Metastatic Lung Carcinoma in the Adrenal Gland (tissue), 1 donor: ENCODE measurements around a stretch of chr1.

DNA sequence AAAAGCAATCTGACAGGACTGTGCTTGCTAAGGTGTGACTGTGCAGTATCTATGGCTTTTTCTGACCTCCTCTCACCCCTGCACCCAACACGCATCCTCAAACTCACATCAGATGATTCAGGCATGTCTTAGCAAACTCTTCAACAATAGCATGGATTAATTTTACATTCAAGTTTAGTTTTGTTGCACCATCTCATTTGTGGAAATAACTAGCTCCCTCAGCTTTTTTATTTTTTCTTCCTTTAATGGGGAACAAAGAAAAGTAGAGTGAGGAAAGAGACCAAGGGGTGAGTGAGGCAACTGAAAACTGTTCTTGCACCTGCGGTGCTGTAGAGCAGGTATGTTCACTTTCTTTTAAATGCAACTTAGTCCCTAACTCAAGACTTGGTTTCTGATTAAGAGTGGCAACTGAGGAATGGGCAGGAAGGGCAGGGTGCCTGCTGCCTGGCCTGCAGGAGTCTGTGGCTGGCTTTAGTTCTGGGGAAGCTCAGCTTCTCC is 71.3 kb upstream of the LRRC8B start:
- PRO-cap, result no peak

DNA sequence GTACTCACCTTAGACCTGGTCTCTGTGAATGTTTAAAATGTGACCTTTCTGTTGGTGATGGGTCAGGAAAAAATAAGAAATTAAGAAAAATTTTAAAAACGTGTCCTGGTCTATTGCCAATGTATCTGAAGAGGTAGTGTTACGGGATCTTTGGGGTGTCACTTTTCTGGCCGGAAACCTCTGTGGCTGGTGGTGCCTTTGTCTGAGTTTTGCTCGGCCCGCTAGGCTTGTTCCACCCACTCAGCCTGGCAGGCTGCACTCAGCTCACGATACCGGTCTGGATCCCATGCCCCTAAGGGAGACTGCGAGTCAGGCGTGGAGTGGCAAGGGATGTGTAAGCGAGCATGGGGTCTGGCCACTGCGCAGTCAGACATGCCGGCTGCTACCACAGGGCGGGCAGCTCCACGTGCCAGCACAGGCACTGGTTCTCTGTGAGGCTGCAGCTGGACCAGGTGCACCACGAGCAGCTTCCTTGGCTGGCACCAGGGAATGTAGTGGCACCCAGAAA is 24.0 kb upstream of the LRRC8C start:
- PRO-cap, result no peak

GRCh38 chr1:89611763-89612193 is 21.1 kb upstream of the LRRC8C start:
- PRO-cap, result no peak

DNA sequence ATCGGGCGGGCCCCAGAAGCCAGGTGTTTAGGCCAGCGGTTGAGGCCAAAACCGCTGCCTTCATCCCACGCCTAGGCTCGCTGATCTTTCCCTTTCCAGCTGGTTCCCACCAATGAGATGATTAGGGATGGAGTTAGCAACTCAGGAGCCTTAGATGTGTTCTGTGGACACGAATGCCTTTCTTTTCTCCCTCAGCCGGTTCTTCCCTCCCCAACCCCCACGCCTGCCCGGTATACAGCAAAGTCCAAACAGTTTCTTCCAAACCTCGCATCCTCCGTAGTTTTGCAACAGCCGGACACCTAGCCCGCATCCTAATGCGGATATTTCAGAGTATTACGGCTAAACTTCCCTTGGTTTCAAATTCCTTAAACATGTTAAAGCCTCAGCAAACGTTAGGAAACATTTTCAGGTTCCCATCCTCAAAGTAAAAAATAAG is 968 bp downstream of the LRRC8C start:
- PRO-cap, result no peak

GRCh38 chr1:89657713-89658440 is 25.0 kb downstream of the LRRC8C start:
- PRO-cap, result no peak

DNA sequence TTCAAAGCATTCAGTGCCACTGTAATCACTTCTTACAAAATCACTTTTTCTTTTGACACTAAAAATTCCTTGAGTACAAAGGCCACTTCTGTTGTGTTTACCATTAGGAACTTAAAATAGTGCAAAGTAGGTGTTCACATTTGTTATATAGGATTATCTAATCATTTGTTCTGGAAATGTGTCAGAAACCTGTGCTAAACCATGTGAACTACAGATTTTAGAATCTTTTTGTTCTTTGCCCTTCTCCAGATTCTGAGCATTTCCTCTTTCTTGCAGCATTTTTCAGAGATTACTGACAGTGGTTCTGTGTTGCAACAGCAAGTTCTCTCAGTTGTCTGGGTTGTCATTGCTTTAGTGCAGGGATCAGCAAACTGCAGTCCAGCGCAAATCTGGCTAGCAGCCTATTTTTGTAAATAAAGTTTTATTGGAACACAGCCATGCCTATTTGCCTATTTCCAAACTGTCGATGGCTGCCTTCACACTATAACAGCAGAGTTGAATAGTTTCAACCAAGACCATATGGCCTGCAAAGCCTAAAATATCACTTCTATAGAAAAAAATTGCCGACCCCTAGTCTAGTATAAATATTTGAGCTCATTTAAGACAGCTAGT is 66.4 kb upstream of the LRRC8D start:
- PRO-cap, result no peak

- PRO-cap, result unidirectional peak, minus-strand start at chr1:89822276
These were observed 1.3 kb downstream of the LRRC8D start for GRCh38 chr1:89822170-89822490.

DNA sequence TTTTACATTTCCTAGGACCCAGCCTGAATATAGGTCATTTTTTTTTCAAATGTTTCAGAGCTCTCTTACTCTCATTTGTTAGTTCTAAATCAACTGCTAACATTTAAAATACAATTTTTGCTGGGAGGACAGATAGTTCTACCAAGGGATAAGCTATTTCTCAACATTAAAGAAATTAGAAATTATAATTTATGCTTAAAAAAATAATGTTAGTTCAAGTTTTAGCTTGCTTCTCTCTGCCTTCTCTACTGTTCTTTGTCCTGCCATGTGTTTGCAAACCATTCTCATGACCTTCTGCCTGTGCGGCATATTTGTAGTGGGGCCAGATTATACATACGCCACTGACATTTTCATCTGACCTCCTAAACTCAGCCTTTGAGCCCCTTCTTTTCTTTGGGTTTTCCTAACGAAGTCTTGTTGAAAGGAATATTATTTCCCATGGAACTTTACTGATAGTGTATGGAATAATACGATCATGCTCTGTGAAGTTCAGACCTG is 15.4 kb downstream of the LRRC8D start:
- PRO-cap, result no peak

DNA sequence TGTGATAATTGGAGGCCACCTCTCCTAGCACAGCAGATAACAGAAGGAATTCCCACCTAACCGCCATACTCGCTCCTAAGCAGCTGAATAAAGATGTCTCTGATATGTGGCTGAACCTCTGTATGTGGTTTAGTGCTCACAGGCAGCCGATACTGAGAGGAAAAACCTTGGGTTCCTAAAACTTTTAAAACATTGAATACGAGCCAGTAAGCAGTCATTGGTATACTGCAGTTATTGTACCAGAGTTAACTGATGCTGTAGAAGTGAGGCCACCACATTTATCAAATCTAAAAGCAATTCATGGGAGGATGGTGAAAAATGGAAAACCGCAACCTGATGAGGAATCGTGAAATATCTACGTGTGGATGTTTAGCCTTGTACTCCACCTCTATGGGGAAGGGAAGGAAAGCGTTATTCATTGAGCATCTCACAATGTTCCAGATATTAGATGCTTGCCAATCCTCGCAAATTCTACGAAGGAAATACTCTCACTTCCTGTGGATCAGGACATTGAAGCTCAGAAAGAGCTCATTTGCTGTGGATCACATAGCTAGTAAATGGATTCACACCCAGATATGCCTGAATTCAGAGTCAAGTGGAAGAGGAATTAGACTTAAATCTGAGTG is 77.2 kb downstream of the LRRC8D start:
- PRO-cap, result no peak

GRCh38 chr1:89957007-89957682 is 37.8 kb upstream of the ZNF326 start:
- PRO-cap, result no peak

DNA sequence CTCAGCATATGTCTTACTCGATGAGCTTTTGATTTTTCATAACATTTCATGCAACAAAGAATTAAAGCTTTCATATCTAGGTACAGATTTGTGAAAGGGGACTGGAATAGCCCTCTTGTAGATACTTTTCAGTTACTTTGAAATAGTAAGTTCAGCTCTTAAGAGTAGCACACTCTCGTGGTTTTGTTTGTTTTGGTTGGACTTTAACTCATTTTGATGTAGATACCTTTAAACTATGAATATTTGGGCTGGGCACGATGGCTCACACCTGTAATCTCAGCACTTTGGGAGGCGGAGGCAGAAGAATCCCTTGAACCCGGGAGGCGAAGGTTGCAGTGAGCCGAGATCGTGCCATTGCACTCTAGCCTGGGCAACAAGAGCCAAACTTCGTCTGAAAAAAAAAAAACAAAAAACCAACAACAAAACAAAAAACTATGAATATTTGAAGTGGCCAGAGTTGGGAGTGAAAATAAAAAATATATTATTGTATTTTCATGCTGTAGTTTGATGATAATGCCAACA is 1.5 kb downstream of the ZNF326 start:
- PRO-cap, result no peak

- PRO-cap, result no peak
These were observed 109.9 kb downstream of the BARHL2 start for GRCh38 chr1:90607211-90607627.

DNA sequence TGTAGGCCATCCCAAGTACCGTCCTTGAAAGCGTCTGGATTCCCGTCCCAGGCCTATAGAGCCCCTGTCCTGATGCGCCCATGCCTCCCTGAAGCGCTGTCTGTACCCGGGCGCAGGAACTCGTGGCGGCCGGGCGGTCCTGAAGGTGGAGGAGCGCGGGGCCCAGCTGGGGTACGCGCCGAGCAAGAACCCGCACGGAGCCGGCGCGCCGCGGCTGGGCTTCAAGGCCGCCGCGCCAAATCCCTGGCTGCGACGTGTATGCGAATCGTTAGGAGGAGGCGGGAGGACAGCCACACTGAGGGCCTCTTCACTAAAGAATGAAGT is 10.7 kb downstream of the BARHL2 start:
- PRO-cap, result no peak

GRCh38 chr1:90748876-90749335 is 31.8 kb upstream of the BARHL2 start:
- PRO-cap, result no peak

DNA sequence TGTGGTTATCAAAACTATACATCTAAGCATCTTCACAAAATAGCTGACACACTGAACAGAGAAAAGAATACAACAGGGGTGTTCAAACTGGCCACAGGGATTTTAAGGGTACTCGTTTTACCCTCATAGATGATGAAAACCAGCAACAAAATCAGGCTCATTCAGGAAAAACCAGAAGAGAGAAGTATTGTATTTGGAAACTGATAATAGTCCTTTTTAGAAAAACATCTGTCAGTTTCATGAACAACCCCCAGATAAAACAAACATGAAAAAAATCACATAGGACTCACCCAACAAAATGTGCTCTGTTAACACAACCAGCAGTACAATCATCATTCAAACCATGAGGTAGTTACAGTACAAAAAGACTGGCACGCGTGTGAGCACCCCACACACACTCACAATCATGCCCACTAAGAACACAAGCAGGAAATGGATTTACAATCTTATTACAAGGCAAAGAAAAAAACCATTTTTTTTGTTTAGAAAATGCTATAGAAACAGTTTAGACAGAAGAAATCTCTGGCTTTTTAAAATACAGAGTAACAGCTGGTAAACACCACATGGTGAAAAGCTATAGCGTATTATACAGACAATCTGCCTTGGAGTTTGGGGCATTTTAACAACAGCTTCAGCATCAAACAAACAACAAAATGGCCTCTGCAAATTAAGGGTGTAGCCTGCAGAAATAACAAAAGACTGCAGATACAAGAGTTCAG is 179.9 kb downstream of the CDC7 start:
- PRO-cap, result no peak

DNA sequence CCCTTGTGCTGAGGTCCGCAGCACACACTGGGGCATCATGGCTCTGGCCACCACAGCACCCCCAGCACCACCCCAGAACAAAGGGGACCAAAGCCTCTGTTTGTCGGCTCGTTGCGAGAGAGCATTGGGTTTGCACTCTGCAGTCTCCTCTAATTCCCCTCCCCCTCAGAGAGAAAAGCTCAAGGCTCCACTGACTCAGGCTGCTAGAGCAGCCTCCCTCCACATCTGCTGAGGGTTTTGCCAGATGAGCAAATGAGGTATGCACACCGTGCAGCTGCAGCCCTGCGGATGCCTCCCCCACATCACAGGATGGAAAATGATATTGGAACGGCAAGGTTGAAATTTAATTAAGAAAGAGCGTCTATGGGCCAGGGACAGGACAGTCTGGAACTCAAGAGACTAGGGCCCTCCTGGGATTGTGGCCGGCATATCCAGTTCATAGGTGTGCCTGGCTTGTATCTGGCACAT is 154.6 kb downstream of the TGFBR3 start:
- PRO-cap, result no peak

DNA sequence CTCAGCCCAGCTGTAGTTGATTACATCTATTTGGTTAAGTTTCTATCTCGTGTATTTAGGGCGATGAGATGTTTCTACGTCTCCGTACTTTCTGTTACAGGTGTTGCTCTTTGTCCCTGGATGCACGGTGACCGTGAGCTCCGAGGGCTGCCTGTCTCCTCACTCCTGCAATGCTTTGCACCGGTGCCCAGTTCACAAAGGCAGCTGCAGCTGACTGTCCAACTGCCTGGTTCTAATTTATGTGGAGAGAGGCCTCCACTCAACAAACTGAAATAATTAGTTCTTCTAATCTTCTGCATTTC is 108.3 kb downstream of the TGFBR3 start:
- PRO-cap, result no peak

- PRO-cap, result no peak
These were observed 93.3 kb downstream of the TGFBR3 start for GRCh38 chr1:91792444-91793257.

DNA sequence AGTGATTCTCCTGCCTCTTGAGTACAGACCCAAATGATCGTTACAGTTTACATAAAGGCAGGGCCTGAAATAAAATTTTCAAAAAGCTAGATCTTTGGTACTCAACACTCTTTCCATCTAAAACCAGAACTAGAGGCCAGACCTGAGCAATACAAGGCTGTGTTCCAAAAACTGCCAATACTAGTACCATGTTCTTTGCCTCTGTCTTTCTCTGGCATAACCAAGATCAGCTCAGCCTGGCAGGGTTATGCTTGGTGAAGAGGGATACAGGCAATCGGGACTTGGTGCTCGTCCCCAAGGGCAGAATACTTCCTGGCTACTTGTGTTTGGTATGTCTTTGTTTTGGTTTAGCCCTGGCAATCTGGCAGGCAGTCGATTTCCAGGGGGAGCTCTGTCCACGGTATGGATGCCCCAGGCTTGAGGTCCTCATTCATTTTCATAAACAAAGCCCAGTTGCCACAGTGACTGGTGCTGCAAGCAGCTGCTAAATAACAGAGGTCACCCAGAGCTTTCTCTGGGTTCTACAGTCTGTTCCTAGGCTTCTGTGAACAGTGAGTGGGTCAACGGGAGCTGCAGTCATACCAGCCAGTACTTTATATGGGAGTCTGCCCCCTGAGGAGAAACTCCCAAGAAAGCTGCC is 55.8 kb downstream of the TGFBR3 start:
- PRO-cap, result no peak

- PRO-cap, result no peak
These were observed 41.0 kb downstream of the TGFBR3 start for GRCh38 chr1:91844590-91845622.